ENCODE measurements around a stretch of chr12.

DNA sequence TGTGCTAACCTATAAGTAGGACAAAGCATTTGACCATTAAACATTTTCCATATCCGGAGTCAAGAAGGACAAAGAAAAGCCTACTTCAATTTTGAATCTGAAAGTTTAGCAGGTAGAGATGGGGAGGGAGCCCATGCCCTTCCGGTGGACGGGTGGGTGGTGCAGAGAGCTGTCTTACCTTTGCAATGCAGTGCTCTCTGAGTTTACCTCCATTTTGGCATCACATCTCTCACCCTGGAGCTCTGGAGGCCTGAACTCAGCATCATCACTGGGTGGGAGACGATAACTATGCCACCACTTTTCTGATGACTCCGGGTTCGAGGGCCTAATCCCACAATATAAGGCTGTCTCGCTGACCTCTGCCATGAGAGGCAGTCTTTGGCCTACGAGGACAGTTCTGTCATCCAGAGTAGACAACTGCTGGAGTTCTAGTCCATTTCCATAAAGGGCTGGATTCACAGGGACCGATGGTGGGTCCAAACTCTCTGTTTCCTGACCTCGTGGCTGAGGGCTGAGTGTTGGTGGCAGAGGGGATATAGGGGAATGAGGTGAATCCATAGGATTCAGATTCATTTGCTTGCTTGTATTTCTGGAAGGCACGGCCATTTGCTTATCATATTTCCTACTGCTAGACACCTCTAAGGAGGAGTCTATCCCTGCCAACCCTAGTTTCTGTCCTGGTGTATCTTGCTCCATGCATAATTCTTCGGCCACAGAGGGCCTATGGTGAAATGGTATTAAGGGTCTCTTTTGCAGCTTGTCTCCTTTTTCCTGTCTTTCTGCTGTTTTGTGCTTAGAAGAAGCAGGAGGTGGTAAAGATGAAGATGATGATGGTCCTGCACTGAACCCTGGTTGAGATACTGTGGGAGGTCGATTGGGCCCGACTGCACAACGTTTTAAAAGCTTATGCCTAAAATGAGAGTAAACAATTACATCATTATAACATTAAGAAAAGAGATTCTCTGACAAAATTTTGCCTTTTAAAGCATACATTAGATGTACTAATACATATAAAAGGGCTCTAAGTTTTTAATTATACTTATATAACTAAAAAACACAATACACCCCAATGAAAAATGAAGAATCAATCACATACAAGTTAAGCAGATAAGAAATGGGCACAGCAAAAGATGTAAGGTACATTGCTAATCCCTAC, 268.9 kb downstream of the MED13L start:
- PRO-cap, 3 experiments = no peak in any of the 3 experiments
- RAMPAGE, long total RNA = no peak

DNA sequence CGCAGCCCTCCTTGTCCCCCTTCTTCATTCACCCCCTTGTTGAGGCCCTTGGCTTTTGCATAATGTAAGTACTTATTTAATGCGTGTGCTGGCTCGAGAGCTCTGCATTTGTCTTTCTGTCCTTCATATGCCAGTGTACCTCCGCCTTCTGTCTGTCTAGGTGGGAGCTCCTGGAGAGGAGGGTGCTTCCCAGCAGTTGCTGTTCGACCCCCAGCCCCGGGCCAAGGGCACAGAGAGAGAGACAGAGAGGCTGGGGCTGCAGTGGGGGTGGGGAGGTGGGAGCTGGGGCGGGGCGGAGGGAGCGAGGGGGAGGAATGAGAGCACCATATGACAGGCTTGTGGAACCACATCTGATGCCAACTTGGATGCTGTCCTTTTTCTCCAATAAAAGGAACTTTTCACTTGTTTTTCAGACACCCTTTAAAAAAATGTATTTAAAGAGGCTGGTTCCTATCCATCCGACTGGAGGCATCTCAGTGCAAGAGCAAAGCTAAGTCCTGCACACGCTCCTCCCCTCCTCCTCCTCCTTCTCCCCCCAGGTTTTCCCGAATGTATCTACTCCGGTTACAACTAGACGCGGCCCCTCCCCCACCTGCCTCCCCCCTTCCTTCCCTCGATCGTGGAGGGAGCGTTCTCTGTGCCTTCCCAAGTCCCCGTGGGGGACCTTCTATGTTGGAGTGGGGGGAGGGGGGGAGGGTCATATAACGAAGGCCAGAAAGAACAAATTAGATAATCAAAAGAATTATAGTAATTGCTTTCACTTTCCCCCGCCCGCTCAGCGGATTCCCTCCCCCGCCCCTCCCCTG, 25.4 kb upstream of the MAP1LC3B2 start:
- PRO-cap, 3 experiments = peak in 3 of 3 experiments; most common plus-strand start position 461 of the sequence (in 2); most common minus-strand start position 486 of the sequence (in 2)
- RAMPAGE, long total RNA = no peak

GRCh38 chr12:116604779-116605405, 45.7 kb downstream of the MAP1LC3B2 start:
- PRO-cap, 3 experiments = peak in 1 of 3 experiments; most common minus-strand start chr12:116605080 (in 1)
- RAMPAGE, long total RNA = no peak

DNA sequence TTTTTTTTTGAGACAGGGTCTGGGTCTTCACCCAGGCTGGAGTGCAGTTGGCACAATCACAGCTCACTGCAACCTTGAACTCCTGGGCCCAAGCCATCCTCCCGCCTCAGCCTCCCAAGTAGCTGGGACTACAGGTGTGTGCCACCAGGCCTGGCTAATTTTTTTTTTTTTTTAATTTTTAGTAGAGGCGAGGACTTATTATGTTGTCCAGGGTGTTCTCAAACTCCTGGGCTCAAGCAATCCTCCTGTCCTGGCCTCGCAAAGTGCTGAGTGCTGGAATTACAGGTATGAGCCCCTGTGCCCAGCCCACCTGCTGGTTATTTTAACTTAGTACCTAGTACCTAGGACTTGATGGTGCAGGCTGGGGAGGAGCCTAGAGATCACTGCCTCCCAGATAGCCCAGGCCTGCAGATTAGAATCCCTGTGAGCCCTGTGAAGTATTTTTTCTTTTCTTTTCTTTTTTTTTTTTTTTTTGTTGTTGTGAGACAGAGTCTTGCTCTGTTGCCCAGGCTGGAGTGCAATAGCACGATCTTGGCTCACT, 31.0 kb downstream of the HRK start:
- PRO-cap, 3 experiments = no peak in any of the 3 experiments
- RAMPAGE, long total RNA = no peak

DNA sequence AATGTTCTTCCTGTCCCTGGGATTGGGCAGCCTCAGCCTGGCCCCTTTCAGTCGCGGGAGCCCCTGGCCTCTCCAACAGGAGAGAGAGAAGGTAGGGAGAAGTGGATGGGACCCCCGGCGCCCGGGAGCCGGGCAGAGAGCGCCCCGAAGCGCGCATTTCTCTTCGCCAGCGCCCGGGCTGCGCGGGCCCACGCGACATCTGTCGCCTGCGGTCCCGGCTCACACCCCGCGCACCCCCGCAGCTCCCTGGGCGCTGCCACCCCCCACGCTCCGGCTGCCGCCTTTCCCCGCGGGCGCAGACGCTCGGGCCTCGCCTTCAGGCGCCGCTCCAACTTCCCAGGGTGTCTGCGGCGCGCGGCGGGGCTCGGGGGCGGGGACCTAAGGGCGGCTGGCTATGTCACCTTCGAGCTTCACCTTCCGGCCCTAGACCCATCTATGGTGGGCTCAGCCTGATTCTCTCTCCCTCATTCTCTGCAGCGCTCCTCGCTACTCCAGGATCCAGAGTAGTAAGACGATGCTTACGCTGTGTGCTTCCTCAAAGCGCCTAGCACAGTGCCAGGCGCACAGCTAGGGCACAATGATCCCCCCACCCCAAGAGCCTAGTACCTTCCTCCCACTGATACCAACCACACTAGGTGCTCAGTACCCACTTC, 1.6 kb downstream of the HRK start:
- PRO-cap, 3 experiments = no peak in any of the 3 experiments
- RAMPAGE, long total RNA = no peak

GRCh38 chr12:117010001-117010802, 89.0 kb downstream of the TESC start:
- PRO-cap, 3 experiments = no peak in any of the 3 experiments
- RAMPAGE, long total RNA = no peak

DNA sequence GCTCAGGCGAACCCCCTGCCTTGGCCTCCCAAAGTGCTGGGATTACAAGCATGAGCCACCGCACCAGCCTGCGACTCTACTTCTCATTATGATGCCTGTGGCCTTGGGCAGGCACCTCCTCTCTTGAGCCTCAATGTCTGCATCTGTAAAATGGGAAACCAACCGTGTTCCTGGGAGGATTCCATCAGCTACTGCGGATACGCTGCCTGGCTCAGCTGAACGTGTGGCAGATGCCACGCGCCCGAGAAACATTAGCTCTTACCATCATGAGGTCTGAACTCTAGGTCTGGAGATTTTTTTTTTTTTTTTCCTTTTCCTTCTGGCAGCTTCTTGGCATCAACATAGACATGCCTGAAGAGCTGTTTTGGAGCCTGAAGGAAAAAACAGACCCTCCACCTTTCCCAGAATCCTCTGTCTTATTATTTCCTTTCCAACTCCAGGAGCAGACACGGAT, 5.7 kb downstream of the TESC start:
- PRO-cap, 3 experiments = no peak in any of the 3 experiments
- RAMPAGE, long total RNA = no peak

DNA sequence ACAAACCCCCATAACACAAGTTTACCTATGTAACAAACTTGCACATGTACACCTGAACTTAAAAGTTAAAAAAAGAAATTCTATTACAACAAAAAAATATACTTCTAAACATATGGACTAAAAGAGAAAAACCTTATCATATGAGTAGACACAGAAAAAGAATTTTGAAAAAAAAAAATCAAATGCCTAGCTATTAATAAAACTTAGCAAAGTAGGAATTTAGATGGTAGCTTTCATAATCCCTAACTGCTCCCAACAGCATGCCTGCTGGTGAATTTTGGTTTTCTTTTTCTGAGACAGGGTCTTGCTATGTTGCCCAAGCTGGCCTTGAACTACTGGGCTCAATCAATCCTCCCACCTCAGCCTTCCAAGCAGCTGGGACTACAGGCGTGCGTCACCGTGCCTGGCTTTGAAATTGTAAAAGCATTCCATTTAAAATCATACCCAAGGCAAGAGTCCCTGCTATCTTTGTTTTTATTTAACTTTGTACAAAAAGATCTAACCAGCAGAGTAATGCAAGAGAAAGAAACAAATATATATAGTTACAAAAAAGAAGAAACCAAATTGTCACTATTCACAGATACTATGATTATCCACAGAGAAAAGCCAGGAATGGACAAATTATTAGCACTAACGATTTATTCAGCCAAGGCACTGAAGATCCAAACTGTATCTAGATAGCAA, 20.7 kb downstream of the FBXO21 start:
- PRO-cap, 3 experiments = no peak in any of the 3 experiments
- RAMPAGE, long total RNA = no peak

DNA sequence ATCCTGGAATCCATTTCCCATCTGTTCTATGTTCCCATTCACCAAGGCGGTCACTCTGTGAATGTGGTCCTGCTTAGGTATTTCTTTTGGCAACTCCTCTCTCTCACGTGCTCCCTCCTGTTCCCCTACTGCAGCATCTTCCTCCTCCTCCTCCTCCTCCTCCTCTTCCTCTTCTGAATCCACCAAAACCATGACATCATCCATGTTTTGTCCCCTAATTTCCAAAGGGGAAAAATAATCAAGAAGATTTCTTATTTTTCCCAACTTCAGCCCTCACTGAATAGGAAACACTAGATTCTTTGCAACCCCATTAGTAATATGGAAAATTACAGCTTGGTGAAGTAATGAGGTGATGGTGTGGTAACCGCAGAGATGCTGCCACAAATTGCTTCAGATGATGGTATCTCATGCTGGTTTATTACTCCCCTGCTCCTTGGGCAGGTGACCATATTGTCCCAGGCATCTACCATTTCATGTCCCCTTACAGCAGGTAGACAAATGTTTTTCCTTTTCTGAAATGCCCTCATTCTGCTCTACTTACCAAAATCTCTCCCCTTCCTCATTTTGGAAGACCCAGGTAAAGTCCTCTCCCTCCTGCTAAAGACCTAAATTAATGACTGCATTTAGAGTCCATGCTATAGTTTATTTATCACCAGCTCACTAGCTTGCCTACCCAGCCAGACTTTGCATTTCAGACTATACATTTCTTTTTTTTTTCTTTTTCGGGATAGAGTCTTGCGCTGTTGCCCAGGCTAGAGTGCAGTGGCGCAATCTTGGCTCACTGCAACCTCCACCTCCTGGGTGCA, 7.6 kb upstream of the WSB2 start:
- PRO-cap, 3 experiments = no peak in any of the 3 experiments
- RAMPAGE, long total RNA = no peak

GRCh38 chr12:118157489-118157888, 21.6 kb downstream of the PEBP1 start:
- PRO-cap, 3 experiments = no peak in any of the 3 experiments
- RAMPAGE, long total RNA = no peak

- PRO-cap, 3 experiments = no peak in any of the 3 experiments
- RAMPAGE, long total RNA = no peak
Measured at GRCh38 chr12:118308051-118308387, 64.7 kb downstream of the TAOK3 start.

- PRO-cap, 3 experiments = no peak in any of the 3 experiments
- RAMPAGE, long total RNA = no peak
Measured at GRCh38 chr12:118537343-118538152, 161.2 kb downstream of the SUDS3 start.

DNA sequence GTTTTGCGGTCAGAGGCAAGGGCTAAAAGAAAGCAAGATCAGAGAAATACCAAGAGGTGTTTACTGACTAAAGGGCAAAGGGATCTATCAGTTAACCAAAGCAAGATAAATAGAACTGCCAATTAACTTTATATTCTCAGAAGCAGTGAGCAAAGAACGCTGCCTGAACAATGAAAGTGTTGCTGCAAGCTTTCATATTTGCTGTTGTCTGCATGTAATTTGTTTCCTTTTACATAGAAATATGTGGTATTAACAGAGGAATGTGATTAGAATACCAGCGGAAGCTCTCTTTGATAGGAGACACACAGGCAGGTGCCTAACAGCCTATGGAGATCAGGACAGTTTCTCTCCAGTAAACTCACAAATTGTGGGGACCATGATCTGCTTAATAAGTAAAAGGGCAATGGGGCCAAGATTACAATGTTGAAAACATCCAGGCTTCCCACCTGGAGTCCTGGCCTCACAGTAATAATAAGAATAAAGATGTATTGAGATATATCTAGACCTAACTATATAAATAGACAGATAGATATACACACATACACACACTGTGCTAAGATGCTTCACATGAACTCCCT, 31.1 kb downstream of the CCDC60 start:
- PRO-cap, 3 experiments = no peak in any of the 3 experiments
- RAMPAGE, long total RNA = no peak

DNA sequence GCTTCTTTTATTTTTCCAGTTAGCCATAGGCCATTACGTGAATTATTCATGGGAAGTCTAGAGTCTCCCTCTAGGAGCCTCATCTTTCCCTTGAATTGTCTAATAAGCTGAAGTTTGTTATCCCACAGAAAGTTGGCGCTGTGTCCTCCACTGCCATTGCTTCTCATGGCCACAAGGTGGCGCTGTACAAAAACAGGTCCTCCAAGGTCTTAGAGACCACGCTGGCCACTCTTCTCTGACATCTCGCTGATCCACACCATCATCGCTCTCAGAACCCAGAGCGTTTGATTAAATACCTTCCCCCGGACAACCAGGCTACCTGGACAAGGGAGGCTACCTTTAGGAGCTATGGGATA, 109.9 kb downstream of the CCDC60 start:
- PRO-cap, 3 experiments = no peak in any of the 3 experiments
- RAMPAGE, long total RNA = no peak

DNA sequence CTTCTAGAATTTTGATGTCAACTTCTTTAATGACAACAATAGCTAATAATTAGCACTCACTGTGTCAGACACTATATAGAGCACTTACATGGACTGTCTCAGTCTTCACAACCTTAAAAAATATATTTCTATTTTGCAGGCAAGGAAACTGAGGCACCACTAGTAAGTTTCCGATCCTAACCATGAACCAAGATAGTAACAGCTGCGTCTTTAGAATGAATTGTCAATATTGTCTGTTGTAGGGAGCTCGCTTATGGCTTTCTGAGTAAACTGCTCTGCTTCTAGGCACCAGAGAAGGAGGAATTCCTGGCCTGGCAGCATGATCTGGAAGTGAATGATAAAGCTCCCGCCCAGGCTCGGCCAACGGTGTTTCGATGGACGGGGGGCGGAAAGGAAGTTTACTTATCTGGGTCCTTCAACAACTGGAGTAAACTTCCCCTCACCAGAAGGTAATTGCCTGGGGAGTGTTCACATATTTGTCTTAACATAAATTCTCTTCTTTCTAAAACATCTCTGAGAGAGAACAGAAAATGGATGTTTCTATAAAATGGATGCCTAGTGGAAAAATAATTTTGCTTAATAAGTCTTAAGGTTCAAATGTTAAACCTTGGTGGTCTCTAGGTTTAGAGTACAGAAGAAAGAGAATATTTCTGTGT, 4.2 kb downstream of the PRKAB1 start:
- PRO-cap, 3 experiments = no peak in any of the 3 experiments
- RAMPAGE, long total RNA = no peak

DNA sequence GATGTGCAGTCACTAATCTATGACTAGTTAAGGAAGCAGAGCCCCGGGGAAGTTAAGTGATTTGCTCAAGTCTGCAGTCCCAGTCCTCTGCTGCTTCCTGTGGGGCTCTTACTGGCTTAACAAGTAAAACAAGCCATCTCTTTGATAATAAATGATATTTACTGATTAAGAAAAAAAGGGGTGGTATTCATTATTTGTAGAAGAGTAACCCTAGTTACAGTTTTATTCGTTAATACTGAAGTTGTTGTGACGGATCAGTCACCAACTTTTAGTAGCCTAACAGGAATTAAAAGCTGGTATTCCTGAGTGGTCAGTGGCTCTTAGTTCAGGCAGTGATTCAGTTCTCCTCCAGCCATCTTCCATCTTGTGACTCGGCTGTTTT, 21.7 kb downstream of the BICDL1 start:
- PRO-cap, 3 experiments = no peak in any of the 3 experiments
- RAMPAGE, long total RNA = no peak

DNA sequence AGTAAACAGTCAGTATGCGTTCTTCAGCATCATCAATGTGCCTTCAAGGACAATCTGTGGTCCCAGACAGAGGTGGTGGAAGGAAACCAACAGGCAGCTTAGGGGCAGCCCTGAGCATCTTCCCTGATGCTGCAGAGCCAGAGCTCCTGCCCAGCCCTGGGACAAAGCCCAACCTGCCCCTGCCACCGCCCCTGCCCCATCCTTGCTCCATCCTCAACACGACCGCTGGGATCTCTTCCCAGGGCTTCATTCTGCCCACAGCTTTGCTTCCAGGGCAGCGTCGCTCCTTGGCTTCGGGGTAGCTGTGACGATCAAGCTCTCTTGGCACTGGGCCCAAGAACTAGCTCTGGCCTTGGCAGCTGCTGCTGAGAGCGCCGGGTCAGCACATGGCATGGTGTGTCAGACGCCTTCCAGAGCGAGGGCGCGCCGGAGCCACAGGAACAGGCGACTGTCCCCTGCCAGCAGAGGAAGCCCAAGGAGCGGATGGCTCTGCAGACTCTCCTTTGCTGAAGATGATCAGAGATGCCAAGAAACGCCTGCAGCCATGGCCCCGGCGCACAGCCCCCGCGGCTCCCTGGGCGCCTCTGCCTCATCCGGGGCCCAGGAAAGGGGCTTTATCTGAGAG, 16.0 kb downstream of the RAB35 start:
- PRO-cap, 3 experiments = no peak in any of the 3 experiments
- RAMPAGE, long total RNA = no peak

DNA sequence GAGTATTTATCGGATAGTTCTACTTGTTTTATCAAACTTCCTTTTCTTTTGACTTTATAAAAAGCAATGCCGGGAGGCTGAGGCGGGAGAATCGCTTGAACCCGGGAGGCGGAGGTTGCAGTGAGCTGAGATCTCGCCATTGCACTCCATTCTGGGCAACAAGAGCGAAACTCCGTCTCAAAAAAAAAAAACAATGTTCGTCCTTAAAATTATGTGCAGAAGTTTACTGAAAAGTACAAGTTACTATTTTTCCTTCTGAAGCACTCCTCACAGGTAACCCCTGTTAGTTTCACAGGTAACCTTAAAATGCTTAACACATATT, 1.2 kb upstream of the RAB35 start:
- PRO-cap, 3 experiments = no peak in any of the 3 experiments
- RAMPAGE, long total RNA = no peak

GRCh38 chr12:120183305-120183753, 11.2 kb downstream of the GCN1 start:
- PRO-cap, 3 experiments = no peak in any of the 3 experiments
- RAMPAGE, long total RNA = no peak

DNA sequence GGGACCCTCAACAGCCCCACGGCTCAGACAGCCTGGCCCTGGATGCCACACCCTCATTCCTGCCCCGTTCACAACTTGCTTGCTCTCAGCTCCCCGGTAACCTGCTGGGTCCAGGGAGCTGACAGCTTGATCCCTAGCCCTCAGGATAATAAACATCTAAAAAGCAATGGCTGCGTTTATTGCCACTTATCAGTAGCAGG, 24.2 kb upstream of the RPLP0 start:
- PRO-cap, 3 experiments = no peak in any of the 3 experiments
- RAMPAGE, long total RNA = no peak